ENCODE measurements around a stretch of chr16.

- PRO-cap = no peak
Measured at GRCh38 chr16:85908816-85909234, 9.9 kb downstream of the IRF8 start.

DNA sequence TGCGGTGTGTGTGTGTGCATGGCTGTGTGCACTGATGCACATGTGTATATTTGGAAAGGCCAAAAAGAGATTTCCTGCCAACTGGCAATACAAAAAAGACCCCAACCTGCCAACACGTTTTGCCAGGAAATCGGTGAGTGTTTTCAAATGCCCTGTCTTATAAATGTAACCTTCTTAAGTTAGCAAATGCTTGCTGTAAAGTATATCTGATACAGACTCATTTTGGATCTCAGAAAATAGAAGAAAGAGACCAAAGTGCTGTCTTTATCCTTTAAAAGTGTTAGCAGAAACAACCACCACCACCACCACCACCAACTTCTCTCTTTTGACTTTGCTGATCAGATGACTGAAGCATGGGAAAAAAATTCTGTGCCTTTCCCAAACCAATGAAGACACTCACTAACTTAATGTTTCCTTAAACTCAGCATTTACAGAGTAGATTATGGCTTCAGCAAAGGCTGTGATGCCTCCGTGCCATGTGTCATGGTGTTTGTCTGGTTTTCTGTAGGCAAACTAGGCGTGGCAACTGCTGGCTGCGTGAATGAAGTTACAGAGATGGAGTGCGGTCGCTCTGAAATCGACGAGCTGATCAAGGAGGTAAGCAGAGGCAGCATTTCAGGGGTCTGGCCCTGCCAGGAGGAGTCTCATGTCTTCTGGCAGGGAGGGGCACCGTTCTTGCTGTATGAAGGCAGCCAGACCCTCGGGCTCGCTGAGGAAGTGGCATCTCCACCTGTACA is 12.3 kb downstream of the IRF8 start:
- PRO-cap = no peak

GRCh38 chr16:85995752-85996272 is 96.8 kb downstream of the IRF8 start:
- PRO-cap = no peak

- PRO-cap = no peak
Measured at GRCh38 chr16:86002024-86002553, 103.1 kb downstream of the IRF8 start.

DNA sequence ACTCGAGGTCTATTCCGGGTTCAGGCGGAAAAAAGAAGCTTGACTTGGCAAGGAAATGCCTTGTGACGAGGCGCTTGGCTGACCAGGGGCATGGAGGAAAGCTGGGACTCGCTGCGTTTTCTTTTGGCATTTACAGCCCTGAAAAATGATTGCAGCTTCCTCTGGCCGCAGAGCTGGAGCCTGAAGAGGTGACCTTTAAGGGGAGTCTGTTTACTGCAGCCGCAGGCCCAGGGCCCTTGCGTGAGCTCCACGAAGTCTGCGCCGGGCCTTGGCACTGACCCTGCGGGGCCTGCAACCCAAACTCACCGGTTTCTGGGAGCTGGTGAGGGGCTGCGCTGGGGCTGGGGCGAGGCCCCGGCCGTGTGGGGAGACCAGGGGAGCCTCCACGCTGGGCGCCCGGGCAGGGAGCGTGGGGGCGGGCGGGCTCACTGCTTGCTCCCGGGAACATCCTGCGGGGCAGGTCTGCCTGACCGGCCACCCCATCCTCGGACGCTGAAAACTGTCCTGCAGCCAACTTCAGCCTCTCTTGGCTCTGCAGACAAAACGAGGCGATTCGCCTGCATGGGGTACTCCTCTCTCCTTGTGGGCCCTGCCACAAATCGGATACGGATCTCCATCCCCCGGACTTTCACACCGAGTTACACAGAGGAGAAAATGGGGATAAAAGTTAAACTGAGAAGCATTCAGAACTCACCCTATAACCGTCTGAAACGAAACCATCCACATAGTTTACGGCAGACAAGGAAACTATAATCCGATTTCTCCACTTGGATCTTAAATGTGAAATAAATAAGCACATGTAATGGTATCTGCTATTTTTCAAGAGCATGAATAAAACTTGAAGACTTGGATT is 206.3 kb upstream of the FOXF1 start:
- PRO-cap = no peak

DNA sequence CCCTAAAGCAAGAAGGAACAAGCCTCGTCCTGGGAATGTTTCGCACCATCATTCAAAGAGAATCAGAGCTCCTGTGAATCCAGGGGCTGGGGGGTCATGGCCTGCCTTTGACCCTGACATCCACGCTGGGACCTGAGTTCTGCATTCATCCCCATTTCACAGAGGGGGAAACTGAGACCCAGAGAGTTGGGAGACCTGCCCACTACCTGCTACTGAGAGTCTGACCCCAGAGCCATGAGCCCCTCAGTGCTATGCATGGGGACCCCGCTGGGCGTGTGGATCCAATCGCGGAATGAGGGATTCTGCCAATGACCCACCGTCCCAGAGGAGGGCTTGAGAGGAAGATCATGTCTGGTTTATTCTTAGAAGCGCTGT is 187.2 kb upstream of the FOXF1 start:
- PRO-cap = no peak

GRCh38 chr16:86341110-86341501 is 169.2 kb upstream of the FOXF1 start:
- PRO-cap = no peak

- PRO-cap = no peak
Measured at GRCh38 chr16:86430784-86431373, 79.4 kb upstream of the FOXF1 start.

GRCh38 chr16:86520590-86521296 is 10.4 kb downstream of the FOXF1 start:
- PRO-cap = no peak

GRCh38 chr16:86727196-86727591 is 148.8 kb downstream of the FOXL1 start:
- PRO-cap = no peak

DNA sequence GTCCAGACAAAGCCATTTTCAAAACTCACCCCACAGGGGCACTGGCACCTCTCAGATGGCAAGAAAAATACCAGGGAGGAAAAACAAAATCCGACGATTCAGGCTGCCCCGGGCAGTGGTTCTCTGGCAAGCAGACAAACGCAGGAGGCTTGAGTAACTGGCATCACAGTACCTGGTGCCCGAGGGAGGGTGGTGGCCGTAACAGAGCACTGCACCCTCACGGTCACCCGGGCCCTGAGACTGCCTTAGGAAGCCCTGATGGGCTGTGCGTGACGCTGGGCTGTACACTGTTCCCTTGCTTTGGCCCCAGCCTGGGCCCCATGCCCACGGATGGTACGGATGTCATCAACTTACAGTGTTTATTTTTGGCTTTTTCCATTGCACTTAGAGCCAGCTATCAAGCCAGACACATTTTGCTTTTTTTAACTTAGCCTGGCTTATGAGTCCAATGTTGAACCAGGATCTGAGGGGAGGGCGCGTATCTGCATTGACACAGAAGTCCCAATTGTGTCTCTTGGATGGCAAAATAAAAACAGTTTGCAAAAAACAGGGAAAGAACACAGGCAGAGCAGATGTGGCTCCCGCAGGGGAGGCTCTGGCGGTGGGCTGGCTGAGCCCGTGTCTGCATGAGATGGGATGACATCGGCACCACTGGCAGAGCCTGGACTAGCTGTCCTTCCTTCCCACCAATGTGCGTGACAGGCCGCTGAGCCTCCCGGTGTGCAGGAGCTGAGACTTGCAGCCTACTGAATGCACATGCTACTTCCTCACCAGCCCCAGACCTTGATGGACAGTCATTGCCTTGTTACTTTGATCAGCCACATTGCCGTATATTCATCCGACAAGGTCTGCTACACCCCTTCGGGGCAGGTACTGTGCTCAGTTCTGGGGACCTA is 287.7 kb downstream of the FOXL1 start:
- PRO-cap = no peak

GRCh38 chr16:87043322-87043790 is 273.8 kb downstream of the C16orf95 start:
- PRO-cap = no peak

- PRO-cap = unidirectional peak, plus-strand start at chr16:87160311
Measured at GRCh38 chr16:87160042-87160518, 157.1 kb downstream of the C16orf95 start.

- PRO-cap = no peak
Measured at GRCh38 chr16:87345028-87345828, 28.0 kb upstream of the C16orf95 start.

DNA sequence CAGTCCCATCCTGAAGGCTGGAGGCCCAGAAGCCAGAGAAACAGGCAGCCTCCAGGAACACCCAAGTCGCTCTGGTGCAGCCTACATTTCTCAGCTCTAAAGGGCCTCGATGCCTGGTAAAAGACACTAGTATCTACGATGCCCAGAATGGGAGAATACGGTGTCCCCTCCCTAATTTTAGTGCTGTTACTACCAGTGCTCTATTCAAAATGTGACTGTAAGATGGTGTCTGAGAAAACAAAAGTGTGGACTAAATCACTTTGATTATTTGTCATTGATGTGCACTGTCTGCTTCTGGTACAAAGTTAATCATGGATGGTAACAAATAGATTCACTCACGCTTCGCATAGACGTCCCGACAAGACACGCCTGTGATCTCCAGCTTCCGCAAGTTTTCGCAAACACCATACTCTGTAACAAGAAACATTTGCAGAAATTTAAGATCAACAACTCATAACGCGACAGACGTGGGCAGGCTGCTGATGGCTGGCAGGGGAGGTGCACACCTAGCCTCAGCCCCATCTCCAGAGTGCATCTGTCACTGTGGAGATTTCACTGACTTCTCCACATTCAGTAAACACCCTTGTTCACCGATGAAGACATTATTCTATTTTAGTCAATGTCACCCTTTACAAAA is 23.5 kb downstream of the FBXO31 start:
- PRO-cap = no peak

- PRO-cap = no peak
Measured at GRCh38 chr16:87384709-87384991, 1.1 kb upstream of the FBXO31 start.

- PRO-cap = no peak
Measured at GRCh38 chr16:87403314-87404565, 11.6 kb downstream of the MAP1LC3B start.

DNA sequence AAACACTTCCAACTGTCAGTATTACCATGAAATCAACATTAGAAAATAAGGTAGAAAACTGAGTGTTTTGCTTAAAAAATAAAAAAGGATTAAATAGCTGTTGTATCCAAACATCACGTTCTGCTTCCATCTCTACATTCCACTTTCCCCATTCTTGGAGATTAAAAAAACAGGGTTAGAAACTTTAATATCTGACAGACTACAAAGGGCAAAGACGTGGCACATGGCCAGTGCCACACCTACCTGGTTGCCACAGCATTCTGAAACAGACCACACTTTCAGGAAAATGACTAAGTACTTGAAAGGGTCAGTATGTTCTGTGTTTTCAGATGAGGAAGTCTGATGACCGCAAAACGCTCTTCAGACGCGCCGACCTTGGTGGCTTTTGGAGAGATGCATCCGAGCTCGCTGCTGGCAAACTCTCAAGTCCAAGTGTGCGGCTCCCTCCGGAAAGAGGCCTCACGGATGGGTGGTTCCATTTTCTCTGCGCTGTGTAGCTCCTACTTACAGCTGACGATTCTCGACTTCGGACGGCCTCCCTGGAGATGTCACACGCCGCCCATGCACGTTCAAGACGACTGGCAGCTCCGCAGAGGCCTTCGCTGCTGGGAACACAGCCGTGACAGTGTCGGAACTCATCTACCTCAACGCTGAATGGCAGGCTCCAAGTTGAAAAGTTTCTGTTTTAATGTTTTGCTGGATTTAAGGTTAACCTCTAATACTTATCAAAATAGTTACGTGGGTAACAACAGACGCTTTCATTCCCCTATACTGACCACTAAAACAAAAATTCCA is 15.5 kb downstream of the MAP1LC3B start:
- PRO-cap = no peak

- PRO-cap = no peak
Measured at GRCh38 chr16:87487103-87488047, 5.4 kb downstream of the ZCCHC14 start.

DNA sequence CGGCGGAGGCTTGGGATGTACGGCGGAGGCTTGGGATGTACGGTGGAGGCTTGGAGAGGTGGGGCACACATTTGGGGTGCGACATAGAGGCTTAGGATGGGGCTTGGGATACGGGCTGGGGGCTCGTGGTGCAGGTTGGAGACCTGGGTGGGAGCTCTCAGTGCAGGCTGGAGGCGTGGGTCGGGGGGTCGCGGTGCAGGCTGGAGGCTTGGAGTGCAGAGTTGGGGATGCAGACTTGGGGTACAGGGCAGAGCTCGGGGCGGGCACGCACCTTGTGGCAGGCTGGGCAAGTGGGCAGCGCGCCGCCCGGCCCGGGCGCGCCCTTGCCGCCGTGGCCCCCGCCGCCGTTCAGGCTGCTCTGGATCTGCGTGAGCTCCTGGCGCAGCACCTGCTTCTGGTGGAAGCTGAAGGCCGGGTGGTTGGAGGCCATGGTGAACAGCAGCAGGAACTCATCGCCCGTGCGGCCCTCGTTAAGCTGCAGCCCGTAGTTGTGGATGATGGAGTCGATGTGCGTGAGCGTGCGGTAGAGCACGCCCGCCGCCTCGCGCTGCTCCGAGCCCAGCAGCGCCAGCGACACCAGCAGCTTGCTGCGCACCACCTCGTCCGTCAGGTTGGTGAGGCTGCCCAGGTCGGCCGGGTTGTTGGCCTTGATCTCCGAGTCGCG is 1.3 kb downstream of the ZCCHC14 start:
- PRO-cap = no peak